Mesangial cell (primary cell): Measurements from ENCODE around the genes PDIA4 and ZNF777.

- RAMPAGE, long total RNA: no peak
Measured at GRCh38 chr7:149002802-149003253, 25.5 kb downstream of the PDIA4 start.

DNA sequence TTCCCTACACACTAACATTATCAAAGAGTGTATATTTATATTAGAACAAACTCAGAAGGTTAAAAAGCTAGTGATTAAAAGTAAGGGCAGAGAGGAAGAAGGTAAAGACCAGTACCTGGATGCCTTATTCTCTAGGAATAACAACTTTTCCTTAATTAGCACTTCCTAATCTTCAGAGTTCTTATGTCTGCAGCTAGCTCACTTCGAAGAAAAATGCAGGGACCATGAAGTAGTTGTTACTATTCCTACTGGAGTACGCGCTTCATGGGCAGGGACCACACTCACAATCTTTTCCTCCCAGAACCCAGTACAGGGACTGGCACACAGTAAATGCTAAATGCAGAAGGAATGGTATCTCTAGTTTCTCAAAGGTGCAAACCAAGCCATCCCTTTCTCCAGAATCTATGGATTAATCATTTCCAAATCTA, 875 bp downstream of the PDIA4 start:
- RAMPAGE, long total RNA: no peak

DNA sequence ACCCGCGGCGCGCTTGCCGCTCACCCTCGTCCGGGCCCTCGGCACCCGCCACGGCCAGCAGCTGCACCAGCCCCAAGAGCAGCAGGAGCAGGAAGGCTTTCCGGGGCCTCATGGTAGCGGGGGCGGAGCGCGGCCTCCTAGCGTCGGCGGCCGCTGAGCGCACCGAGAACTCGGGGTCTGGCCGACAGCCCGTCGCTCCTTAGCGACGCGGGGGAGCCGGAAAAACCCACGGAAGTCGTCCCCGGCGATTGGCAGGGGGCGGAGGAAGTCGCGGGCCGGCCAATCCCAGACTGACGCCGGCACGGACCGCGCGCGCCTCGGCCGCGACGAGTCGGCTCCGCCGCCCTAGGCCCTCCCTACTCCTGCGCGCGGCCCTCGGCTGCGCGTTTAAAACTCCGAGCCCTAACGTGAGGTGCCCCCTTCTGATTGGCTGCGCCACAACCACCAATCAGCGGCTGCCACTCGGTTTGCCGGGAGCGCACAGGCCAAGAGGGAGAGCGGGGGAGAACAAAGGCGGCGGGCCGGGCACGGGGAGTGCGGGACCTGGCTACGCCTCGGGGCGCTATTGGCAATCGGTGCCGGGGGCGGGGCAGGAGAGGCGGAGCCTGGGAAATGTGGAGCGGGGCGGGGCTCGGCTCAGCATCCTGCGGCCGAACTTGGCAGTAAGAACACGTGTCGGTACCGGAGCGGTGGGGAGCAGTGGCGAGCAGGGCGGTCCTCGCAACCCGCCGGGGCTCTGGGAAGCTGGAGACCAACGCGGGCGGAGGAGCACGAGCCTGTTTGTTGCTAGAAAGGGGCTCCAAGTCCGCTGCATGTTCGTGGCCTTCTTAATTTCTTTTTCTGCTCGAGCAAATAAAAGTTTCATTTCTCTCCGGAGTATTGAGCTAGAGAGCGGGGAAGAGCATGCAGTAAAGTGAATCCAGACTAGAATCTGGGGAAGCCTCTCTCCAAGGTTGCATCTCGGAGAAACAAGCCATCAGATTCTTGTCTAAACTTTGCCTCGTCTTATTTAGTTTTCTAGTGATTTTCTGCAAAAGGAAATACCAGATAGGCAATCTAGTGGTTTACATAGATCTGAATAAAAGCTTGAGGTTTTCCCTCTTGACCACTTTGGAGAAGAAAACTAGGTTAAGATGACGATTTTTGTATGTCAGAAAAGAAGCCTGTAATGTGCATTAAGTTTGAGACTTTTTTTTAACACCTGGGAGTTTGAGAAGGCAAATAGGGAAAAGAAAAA, at the start of gene PDIA4:
Gene PDIA4 (minus strand): TSS at position 209 of the 1,237 bp plus-strand sequence.
- RAMPAGE, long total RNA: start-site peak on the minus strand centred at position 250 of the sequence, 224 bp wide, 7,908 reads

DNA sequence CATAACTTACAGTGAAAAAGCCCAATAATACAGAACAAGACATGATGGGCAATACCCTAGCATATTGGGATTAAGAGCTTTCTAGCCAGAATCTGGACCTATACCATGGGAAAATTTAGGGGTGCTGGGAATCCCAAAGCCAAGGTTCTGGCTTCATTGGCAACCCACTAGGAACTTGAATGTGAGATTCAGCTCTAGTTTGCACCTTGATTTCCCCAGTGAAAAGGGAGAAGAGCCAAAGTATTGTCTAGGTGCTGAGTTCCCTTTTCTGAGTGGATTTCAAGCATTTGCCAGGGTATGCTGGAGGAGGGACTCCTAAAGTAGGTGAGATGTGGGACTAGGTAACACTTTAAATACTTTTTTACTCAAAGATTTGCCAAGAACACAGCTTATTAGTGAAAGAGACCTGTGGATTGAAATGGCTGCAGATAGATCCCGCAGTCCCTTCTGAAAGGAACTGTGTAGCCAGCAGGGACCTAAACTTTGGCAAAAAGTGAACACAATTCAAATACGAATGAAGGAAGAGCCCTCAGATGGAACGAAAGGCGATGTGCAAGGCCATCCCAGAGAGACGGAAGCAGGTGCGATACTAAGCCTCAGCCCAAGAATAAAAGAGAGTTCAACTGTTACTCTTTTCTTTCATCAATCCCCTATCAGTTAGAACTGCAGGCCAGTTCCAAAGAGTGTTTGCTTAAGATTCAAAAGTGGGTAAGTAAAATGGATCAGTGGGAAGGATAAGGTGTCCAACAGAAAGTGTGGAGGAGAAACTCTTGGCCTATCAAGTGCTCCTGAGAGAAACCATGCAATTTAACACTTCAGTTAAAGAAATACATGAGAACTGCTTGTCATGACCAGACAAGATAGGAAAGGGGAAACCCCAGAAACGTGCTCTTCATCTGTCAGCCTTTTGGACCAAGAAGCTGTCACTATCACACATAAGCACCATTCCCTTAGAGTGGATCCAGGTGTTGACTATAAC, 13.3 kb upstream of the ZNF282 start:
- RAMPAGE, long total RNA: no peak

- RAMPAGE, long total RNA: no peak
Measured at GRCh38 chr7:149210428-149211365, 15.4 kb downstream of the ZNF282 start.

DNA sequence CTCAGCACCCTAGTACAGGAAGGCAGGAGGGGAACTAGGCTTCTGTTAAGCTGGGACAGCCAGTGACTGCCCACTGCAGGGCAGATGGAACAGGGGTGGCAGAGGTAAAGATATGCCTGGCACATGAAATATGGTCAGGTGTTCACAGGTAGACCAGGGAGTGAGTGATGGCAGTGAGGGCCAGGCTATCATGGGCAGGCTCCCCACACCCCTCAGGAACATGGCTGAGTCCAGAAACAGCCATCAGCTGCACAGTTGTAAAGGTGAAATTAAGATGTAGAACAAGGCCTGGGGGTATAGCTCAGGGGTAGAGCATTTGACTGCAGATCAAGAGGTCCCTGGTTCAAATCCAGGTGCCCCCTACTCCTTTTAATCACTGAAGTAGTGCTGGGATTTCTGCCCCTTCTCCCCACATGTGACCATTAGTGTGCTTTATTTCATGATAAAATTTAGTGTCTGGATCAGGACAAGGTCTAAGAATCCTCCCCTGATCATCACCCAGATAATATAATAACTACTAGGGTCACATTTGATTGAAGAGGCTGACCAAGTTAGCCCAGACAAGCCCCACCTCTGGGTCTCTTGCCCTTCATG, 68.9 kb downstream of the ZNF783 start:
- RAMPAGE, long total RNA: no peak

- RAMPAGE, long total RNA: no peak
Measured at GRCh38 chr7:149460491-149461265, at the start of gene ZNF777. TSS of gene ZNF777 (minus strand) at chr7:149461062.

GRCh38 chr7:149474110-149475000, 13.5 kb upstream of the ZNF777 start:
- RAMPAGE, long total RNA: no peak

- RAMPAGE, long total RNA: no peak
Measured at GRCh38 chr7:149493965-149494786, 3.4 kb downstream of the ZNF746 start.

DNA sequence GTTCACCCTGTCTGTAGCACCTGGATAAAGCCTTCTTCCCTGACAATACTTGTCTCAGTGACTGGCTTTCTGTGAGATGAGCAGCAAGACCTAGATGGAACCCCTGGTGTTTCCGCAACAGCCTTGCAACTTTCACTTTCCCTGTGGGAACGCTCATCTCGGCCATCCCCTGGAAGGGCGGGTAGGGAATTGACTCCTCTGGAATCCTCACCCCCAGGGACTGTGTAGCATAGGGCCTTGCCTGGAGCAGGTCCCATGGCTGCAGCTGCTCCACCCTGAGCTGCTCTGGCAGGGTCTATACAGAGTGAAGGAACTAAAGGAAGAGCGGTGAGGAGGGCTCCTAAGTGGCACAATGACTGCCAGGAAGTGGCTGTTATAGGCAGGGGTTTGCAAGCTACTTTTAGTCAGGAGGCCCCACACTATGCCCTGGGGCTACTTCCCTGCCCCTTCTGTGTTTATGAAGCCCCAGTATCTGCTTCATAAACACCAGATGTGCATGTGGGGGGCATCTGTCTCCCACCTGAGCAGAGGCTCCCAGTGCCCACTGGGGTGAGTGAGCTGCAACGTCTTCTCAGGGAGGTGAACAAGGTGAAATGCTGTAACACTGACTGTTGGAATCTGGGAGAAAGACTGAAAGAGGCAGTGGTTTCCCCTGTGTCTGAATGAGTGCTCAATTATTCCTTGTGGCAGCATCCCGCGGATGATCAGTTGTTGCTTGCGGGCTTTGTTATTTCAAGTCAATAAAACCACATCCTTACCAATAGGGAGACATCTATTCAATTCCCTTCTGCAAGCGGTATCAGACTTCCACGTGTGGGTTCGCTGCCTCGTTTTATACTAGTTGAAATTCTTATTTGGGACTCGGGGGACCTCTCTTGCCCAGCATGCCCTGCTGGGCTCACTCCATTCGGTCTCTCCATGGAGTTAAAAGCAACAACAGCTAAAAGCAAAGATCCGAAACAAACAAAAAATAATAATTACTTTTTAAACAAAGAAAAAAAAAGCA, 51.1 kb upstream of the ZNF746 start:
- RAMPAGE, long total RNA: no peak

DNA sequence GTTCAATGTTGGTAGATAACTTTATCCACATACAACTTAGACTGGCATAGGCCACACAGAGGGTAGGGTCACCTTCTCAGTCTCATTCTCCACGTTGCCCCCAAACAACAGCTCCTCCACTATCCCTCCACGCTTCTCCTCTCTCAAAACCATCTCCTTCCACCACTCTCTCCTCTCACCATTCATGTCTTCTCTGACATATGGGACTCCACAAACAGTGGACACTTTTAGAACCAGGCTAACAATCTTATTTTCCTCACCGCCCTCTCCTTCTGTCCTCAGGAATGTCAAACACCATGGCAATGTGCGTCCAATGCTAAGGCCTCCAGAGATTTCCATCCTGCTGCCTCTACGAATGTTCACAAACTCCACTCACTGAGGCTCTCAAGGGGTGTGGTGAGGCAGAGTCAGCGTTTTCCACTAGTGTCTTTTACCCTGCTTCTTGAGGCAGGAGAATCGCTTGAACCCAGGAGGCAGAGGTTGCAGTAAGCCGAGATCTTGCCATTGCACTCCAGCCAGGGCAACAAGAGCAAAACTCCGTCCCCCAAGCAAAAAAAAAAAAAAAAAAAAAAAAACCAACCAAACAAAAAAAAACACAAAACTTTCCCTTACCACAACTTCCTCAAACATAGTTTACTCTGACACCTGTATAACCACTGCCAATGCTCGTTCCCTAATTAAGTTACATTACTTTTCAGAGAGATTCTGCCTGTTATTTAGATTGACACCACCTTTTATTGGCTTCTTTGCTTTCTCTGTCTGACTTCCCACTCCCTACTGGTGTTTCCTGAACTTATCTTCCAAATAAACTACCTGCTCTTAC, 102.0 kb upstream of the ZNF746 start:
- RAMPAGE, long total RNA: no peak

DNA sequence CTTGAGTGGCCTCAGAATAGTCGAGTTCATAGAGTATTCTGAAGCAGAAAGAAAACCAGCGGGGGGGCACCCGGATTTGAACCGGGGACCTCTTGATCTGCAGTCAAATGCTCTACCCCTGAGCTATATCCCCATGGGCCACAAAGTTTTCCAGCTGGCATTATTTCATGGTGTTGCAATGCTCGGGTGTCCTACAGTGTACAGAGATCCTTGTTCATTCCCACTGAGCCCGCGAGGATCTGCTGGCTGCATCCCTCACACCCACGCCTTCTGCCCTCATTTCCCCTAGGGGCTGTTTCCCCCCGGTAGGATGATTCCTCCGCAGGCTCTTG, 23.7 kb upstream of the KRBA1 start:
- RAMPAGE, long total RNA: no peak

DNA sequence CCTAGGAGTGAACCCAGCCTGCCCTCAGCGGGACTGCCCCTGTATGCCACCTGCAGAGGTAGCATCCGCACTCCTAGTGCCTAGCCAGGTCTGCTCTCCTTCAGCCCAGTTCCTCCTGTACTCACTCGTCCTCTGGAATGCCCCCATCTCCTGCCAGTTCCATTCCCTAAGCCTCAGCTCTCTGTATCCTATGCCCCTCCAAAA, 8.1 kb upstream of the KRBA1 start:
- RAMPAGE, long total RNA: no peak

DNA sequence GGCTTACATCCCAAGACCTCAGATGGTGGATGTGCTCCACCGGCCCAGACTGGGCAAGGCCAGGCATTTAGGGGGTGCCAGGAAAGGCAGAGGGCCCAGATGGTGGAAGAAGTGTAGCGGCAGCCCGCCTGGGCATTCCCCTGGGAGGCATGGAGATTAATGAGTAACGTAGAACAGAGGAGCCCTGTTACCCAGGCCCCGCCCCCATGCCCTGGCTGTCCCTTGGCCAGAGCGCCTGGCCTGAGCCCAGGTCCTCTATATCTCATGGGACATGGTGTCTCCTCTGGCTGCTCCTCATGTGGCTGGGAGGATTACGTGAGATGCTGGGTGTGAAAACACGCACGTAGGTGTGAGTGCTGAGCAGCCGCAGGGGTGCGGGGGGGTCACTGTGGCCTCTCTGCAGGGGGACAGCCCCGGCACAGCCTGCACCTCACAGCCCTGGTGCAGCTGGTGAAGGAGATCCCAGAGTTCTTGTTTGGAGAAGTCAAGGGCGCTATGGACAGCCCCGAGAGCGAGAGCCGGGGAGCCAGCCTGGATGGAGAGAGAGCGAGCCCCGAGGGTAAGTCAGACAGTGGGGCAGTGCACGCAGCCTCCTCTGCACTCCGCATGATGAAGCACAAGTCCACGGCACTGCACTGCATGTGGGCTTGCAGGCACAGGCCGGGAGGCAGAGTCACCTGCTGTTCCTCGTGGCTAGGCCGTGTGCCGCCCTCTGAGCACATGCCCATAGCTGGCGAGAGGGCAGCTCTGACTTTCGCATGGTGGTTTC, 5.9 kb downstream of the KRBA1 start:
- RAMPAGE, long total RNA: no peak

- RAMPAGE, long total RNA: no peak
Measured at GRCh38 chr7:149865538-149866018, 8.2 kb upstream of the ATP6V0E2 start.

- RAMPAGE, long total RNA: no peak
Measured at GRCh38 chr7:149873033-149873664, 620 bp upstream of the ATP6V0E2 start.

DNA sequence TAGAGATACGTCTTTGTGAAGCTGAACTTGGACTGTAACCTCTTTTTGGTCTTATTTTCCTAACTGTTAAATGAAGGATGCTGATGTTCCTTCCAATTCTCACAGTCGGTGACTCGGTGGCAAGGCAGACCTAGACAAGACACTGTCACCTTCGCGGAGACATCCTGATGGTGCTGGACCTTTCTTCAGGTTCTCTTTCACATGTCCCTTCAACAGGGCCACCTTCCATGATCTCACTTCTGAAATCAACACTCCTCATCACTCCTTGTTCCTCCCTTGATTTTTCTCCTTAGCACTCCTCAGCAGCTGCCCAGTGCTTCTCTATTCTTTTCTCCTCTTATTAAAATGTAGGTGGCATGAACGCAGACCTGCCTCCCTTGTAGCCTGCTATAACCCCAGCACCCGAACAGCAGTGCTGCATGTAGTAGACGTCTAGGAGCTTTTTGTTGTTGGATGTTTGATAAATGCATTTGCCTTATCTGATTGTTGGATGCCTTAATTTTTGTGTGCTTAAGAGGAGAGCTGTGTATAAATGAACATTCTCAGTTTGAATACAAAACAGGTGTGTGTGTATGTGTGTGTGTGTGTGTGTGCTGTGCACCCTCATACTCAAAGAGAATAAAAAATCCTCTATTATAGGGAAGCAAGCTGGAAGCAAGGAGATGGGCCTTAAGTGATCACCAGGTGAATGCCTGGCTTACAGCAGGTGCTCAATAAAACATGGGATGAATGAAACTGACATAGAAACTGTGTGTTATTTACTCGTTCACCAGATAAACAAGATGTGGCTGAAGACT, 220.5 kb upstream of the LRRC61 start:
- RAMPAGE, long total RNA: no peak

GRCh38 chr7:150109534-150110089, 213.5 kb upstream of the LRRC61 start:
- RAMPAGE, long total RNA: no peak

GRCh38 chr7:150219784-150220414, 103.3 kb upstream of the LRRC61 start:
- RAMPAGE, long total RNA: no peak

DNA sequence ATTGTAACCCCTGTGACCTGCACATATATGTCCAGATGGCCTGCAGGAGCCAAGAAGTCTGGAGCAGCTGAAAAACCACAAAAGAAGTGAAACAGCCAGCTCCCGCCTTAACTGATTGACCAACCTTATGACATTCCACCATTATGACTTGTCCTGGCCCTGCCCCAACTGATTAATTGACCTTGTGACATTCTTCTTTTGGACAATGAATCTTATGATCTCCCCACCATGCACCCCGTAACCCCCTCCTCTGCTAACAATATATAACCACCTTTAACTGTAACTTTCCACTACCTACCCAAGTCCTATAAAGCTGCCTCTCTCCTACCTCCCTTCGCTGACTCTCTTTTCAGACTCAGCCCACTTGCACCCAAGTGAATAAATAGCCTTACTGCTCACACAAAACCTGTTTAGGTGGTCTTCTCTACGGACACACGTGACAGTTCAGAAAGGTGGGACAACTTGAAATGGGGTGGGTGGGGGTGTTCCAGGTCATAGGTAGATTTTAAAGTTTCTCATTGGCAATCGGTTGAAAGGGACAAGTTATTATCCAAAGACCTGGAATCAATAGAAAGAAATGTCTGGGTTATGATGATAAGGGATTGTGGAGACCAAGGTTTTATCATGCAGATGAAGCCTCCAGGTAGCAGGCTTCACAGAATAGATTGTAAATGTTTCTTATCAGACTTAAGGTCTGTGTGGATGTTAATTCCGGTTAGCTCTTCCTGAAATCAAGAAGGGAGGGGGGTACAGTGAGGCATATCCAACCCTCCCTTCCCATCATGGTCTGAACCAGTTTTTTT, 10.1 kb upstream of the LRRC61 start:
- RAMPAGE, long total RNA: no peak